Hair follicle dermal papilla cell (primary cell): ENCODE results near the gene FSCN3.

GRCh38 chr7:117072538-117073211, 119.4 kb downstream of the ST7 start:
- CAGE, long polyA plus RNA: no peak

GRCh38 chr7:117478117-117478468, 1.7 kb upstream of the CFTR start:
- CAGE, long polyA plus RNA: no peak

GRCh38 chr7:117981999-117982839, 109.0 kb upstream of the CTTNBP2 start:
- CAGE, long polyA plus RNA: no peak

DNA sequence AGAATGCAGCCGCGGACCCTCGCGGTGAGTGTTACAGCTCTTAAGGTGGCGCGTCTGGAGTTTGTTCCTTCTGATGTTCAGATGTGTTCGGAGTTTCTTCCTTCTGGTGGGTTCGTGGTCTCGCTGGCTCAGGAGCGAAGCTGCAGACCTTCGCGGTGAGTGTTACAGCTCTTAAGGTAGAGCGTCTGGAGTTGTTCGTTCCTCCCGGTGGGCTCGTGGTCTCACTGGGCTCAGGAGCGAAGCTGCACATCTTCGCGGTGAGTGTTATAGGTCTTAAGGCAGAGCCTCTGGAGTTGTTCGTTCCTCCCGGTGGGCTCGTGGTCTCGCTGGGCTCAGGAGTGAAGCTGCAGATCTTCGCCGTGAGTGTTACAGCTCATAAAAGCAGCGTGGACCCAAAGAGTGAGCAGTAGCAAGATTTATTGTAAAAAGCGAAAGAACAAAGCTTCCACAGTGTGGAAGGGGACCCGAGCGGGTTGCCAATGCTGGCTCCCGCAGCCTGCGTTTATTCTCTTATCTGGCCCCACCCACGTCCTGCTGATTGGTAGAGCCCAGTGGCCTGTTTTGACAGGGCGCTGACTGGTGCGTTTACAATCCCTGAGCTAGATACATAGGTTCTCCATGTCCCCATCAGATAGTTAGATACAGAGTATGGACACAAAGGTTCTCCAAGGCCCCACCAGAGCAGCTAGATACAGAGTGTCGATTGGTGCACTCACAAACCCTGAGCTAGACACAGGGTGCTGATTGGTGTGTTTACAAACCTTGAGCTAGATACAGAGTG, 322.4 kb upstream of the KCND2 start:
- CAGE, long polyA plus RNA: no peak

DNA sequence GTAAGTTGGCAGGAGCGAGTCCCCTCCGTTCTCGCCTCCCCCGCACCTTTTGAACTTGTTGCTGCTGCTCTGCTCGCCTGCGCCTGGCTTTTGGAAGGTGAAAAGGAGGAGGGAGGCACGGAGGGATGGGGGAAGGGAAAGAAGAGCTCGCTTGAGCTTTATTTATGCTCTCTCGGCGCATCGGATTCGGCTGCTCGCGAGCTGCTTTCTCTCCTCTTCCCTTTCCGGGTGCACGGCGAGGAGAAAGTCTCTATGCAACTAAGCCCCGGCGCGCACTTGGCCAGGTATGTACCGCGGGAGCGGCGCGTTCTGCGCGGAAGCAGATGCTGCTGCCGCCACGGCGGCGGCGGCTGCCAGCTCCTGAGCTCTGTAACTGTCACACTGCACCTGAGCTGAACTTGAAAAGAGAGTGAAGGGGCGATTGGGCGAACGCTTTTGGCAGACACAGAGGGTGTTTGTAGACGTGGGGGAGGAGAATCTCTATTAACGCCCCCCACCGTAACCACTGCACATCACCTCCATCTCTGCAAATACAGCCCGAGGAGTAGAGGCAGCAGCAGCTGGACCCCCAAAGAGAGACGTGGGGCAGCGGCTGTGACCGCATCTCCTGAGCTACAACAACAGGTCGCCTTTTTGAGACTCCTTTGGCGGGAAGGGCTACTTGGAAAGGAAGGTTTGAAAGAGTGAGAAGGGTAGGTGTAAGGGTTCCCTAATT, 663 bp downstream of the KCND2 start:
- CAGE, long polyA plus RNA: no peak

DNA sequence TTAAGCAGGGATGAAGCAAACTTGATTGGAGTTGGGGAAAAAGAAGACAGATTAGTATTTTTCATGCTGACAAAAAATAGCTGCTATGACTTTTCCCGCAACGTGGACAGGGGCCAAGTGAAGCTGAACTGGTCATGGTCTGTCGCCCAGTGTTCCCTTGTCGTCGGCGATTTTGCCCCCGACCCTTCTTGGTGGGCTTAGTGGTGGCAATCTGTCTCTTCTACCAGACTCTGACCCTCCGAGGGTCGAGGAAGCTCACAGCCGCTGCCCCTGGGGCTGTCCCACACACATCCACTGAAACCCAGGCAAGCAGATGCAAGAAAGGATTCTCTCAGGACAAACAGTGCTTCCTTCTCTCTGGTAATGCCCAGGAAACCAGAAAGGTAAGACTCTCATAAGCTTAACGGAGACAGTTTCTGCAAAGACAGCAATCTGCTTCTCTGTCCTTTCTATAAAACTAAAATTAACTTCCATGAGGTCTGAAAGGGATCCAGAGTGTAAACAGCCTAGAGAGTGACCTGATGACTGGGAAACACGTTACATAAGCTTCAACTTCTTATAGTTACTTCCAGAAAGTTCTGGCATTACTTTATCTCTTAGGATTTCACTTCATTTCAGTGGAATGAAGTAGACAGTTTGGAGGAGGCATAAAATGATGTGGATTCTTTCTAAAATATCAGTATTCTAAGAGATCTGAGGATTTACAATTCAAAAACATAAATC, 1.1 kb downstream of the CPED1 start:
- CAGE, long polyA plus RNA: no peak

DNA sequence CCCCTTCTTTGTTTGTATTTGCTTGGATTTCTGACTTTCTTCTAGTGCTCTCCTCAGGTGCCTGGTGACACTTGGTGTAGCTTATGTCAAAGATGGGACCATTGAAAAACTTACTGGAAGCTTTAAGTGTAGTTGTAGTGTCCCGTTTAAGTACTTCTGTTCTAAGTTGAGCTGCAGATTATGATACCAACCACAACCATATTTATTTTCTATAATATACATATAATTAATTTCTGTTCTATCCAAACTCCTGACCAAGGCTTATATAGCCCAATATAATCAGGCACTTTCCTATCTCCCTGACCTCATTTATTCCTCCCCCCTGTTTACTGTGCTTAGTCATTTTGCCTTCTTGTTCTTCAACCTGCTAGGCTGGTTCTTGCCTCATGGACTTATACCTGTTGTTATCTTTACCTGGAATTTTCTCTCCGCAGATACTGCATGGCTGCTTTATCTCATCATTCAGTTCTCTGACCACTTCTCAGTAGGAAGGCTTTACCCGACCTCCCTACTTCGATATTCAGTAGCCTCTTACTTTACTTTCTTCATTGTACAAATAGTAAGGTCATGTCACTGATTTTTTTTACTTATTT, 24.8 kb upstream of the FAM3C start:
- CAGE, long polyA plus RNA: no peak

DNA sequence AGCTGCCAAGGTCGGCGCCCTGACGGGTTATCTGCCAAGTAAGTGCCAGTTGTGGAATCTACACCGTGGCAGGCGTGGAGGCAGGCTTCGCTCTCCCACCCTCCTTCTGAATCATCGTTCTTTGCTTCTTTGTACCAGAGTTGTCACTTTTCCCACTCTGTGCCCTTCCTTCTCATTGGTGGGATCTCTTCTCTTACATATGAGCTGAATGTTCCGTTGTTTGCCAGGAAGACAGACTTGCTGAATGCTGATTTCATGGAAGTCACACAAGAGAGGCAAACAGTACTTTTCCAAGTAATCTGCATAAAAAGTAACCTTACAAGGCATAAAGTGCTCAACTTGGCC, 40.6 kb upstream of the PTPRZ1 start:
- CAGE, long polyA plus RNA: no peak

DNA sequence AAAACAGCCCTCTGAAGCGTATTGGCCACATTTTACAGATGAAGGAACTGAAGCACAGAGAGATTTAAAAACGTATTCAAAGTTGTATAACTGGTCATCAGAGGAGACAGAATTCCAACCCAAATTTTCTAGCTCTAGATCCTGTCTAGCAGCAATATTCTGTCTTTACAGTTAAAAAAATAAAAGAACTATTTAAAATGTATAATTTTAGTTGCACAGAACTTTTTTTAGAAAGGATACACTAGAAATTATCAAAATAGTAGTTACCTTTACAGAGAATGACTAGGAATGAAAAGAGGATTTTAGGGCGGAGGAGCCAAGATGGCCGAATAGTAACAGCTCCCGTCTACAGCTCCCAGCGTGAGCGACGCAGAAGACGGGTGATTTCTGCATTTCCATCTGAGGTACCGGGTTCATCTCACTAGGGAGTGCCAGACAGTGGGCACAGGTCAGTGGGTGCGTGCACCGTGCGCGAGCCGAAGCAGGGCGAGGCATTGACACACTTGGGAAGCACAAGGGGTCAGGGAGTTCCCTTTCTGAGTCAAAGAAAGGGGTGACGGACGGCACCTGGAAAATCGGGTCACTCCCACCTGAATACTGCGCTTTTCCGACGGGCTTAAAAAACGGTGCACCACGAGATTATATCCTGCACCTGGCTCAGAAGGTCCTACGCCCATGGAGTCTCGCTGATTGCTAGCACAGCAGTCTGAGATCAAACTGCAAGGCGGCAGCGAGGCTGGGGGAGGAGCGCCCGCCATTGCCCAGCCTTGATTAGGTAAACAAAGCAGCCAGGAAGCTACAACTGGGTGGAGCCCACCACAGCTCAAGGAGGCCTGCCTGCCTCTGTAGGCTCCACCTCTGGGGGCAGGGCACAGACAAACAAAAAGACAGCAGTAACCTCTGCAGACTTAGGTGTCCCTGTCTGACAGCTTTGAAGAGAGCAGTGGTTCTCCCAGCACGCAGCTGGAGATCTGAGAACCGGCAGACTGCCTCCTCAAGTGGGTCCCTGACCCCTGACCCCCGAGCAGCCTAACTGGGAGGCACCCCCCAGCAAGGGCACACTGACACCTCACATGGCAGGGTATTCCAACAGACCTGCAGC, 66.0 kb downstream of the FEZF1 start:
- CAGE, long polyA plus RNA: no peak

GRCh38 chr7:122311181-122311718, 6.7 kb upstream of the FEZF1 start:
- CAGE, long polyA plus RNA: no peak

DNA sequence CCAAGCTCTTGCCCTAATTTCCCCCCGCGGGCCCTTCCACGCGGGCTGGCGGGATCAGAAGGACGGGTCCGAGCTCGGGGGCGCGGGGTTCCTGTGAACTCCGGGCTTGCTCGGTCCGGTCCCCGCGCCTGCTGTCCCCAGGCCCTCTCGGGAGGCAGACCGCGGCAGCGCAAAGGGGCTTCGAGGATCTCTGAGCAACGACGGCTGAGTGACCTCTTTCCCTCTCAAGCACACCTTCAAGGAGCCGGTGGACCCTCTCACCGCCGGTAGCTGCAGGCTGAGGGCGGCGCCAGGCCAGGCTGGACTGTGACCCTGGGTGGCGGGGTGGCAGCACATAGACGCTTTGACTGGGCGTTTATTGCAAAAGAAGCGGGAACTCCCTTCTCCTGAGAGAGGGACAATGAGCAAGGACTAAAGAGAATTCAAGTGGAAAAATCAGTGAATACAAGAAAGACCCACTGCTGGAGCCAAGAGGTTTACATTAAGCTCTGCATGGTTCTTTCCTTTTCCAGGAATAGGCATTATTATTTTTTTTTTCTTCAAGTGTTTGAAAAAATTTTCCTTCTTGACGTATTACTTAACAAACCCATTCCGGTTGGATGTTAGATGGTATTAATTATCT, 12.6 kb upstream of the FEZF1 start:
- CAGE, long polyA plus RNA: no peak

- CAGE, long polyA plus RNA: no peak
Observed at GRCh38 chr7:122817392-122817922, 68.8 kb downstream of the CADPS2 start.

GRCh38 chr7:123556958-123557649, 514 bp downstream of the NDUFA5 start:
- CAGE, long polyA plus RNA: no peak

- CAGE, long polyA plus RNA: no peak
Observed at GRCh38 chr7:124517863-124518084, 247.8 kb downstream of the GPR37 start.

GRCh38 chr7:125181771-125182245, 252.2 kb upstream of the POT1 start:
- CAGE, long polyA plus RNA: no peak

GRCh38 chr7:127358892-127359563, 33.5 kb downstream of the ZNF800 start:
- CAGE, long polyA plus RNA: no peak

DNA sequence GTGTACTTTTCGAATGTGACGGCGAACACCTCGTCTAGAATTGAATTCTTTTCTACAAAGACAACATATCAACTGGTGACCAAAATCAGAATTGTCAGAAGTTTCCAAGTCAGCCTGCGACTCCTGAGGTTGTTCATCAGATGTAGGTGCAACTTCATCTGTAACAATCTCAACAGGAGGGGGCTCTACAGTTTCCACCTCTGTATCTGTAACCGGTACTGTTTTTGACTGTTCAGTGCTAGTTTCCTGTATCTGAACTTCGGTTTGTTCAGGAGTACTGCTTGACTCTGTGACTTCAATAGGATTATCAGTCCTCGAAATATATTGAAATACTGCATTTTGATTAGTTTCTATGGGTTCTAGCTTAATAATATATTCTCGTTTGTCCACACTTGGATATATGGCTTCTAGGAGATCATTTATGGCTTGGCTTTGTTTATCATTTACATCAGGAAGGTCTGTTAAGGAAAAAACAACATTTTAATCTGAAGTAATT, 17.9 kb downstream of the ZNF800 start:
- CAGE, long polyA plus RNA: no peak

GRCh38 chr7:127593510-127593810, at the start of gene FSCN3:
FSCN3 (plus strand) TSS chr7:127593736.
- CAGE, long polyA plus RNA: no peak

GRCh38 chr7:127652826-127653207, 823 bp downstream of the SND1 start:
- CAGE, long polyA plus RNA: no peak

DNA sequence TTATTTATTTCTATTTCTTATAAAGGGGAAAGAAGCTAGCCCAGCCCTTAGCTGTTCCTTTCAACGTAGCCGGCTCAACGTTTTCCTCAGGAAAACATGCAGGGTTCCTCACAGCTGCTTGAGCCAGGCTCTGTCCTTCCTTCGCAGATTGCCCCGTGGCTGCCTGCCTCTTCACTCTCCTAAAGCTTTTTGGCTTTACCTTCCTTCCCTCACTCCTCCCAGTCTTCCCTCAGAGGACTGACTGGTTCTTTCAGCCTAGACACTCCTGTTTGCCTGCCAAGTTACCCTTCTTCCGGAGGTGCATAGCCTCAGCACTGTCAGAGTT, 79.3 kb downstream of the SND1 start:
- CAGE, long polyA plus RNA: no peak